SK-MEL-5 (cell line): ENCODE measurements around a stretch of chr10.

DNA sequence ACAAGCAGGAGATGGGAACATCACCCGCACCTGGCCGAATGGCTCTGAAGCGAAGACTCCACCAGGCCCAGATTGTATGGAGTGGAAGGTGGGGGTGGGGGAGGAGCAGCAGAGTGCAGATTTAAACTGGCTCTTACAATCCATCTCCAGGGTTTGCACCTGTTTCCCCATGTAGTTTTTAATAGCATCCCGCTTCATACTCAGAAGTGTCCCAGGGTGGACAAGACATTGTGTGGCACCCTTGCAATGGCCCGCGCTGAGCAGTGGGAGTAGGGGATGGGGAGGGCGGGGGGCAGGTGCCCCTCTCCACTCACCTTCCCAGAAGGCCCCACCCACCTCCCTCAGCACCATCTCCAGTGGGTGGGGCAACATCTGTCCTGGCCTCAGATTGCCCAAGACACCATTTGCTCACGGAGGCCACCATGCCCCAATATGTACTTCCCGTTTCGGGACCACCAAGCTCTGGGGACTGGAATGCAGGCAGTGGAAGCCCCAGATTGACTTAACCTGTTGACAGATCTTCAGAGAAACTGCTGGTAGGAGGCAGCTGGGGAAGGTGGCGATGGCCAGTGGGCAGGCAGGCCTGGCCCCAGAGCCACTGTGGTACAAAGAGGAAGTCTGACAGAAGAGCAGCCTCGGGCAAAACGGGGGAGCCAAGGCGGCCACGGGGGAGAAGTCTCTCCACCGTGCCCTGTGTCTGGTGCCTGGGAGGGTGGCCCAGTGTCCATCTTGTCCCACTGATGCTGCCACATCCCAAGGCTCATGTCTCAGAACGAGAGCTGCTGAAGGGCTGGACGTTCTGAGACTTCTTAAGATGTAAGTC is 22.9 kb downstream of the VSIR start:
RAMPAGE:
- cytosol, long total RNA, result no peak
- long total RNA, result no peak
- nucleus, long total RNA, result no peak

DNA sequence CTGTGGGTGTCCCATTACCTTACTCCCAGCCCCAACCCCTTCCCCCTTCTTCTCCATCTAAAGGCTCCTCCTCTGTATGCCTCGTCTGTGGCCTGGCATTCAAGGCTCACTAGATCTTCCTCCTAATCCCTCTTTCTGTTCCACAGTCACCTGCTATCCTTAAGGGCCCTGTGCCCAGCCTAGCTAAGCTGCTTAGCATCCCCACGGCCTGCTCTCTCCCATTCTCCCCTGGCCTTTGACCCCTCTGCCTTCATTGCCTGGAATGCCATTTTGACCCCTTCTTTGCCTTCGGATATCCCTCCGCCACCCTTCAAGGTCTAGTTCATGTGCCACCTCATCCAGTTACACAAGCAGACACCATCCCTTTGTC is 35.3 kb upstream of the VSIR start:
RAMPAGE:
- cytosol, long total RNA, result no peak
- long total RNA, result no peak
- nucleus, long total RNA, result no peak

GRCh38 chr10:71815424-71815921 is 35.6 kb downstream of the PSAP start:
RAMPAGE:
- cytosol, long total RNA, result no peak
- long total RNA, result no peak
- nucleus, long total RNA, result no peak

GRCh38 chr10:71828718-71829649 is 22.1 kb downstream of the PSAP start:
RAMPAGE:
- cytosol, long total RNA, result no peak
- long total RNA, result no peak
- nucleus, long total RNA, result no peak

DNA sequence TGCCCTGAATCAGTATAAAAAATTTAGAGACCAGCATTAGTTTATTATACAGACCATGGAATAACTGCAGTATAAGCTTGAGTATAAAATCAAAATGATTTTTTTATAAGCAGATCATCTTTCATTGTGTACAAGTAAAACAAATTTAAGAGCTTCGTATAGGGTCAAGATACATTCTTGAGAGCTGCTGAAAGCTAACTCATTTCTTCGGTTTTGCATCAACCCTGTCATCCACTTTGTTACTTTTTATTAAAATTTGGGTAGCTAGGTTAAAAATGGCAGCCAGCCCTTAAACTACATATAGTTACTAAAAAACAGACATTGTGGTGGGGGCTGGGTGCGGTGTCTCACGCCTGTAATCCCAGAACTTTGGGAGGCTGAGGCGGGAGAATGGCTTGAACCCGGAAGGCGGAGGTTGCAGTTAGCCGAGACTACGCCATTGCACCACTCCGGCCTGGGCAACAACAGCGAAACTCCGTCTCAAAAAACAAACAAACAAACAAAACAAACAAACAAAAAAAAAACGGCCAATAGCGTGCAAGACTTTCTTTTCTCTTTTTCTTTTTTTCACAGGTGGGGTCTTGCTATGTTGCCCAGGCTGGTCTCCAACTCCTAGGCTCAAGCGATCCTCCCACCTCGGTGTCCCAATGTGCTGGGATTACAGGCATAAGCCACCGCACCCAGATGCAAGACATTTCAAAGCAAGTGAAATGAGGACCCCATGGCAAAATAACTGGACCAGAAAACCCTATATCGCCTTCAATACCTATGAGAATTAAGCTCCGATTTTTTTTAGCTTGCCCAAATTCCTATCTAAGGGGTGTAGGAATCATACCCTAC is 1.7 kb downstream of the PSAP start:
RAMPAGE:
- cytosol, long total RNA, result no peak
- long total RNA, result no peak
- nucleus, long total RNA, result no peak

RAMPAGE:
- cytosol, long total RNA, result no peak
- long total RNA, result no peak
- nucleus, long total RNA, result no peak
Measured at GRCh38 chr10:71850397-71850609, 748 bp downstream of the PSAP start.

GRCh38 chr10:71889448-71889837 is 38.4 kb upstream of the PSAP start:
RAMPAGE:
- cytosol, long total RNA, result no peak
- long total RNA, result no peak
- nucleus, long total RNA, result no peak

RAMPAGE:
- cytosol, long total RNA, result no peak
- long total RNA, result no peak
- nucleus, long total RNA, result no peak
Measured at GRCh38 chr10:71903549-71904244, 52.6 kb upstream of the PSAP start.

DNA sequence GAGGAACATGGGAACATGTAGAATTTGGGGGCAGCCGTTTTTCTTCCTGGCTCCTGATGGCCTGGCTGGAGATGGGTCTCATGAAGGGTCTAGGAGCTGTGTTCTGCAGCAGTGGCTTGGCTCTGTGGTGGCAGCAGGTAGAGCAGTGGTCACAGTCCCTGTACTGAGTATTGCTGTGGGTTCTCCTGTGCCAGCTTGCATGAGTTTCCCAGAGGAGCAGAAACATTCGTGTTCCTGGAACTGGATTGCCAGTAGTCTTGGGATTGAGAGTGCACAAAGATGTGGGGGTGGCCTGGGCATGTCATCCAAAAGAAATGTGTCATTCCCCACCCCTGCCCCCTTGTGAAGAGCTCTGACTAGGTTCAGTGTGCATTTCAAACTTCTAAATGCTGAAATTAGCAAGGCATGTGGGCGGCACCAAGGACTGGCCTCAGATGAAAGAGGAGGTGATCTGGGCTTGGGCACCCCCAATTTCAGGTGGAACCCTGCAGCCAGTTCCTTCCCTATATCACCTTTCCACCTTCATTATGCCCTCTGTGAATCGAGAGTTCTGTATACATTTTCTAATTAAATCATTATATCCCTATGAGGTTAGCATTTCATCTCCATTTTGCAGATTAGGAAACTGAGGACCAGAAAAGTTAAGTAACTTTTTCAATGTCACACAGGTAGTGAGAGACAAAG is 2.1 kb downstream of the CHST3 start:
RAMPAGE:
- cytosol, long total RNA, result no peak
- long total RNA, result no peak
- nucleus, long total RNA, result no peak

GRCh38 chr10:71984483-71985382 is 20.5 kb downstream of the CHST3 start:
RAMPAGE:
- cytosol, long total RNA, result no peak
- long total RNA, result no peak
- nucleus, long total RNA, result no peak

DNA sequence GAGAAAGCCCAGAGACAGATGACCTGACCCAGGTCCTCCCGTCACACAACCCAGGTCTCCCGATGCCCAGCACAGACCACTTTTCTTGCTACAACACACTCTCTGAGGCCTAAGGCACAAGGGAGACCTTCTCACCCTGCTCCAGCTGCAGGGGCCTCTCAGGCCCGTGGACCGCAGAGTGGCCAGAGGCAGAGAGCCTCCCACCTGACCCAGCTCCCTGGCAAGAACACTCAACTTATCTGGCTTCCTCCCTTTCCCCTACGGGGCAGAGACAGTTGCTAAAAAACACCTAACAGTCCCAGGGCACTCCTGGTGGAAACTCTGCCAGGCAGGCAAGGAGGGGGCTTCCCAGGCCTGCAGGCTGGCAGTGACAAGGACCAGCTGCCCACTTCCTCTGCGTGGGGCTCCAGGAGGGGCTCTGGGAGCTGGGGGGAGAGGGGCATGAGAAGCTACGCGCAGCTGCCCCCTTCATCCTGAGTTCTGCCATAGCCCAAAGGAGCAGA is 14.7 kb downstream of the SPOCK2 start:
RAMPAGE:
- cytosol, long total RNA, result no peak
- long total RNA, result no peak
- nucleus, long total RNA, result no peak

DNA sequence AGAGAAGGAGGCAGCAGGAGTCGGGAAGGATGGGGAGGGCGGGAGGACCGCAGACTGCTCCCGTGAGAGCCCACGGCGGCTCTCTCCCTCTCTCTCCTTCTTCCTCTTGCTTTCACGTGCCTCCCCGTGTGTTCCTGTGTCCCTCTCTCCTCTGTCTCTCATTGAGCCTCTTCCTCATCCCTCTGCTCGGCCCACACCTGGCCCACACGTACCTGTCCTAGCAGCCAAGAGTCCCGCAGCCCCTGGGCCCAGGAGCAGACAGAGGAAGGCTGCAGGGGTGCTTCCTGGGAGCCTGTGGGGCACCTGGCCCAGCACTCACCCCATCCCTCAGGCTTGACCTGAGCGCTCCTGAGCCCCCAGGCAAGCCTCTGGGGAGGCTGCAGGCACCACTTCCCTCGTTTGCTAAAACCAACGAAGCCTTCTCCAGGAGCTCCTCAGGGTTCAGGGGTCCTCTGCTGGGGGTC is 13.6 kb downstream of the SPOCK2 start:
RAMPAGE:
- cytosol, long total RNA, result no peak
- long total RNA, result no peak
- nucleus, long total RNA, result no peak

DNA sequence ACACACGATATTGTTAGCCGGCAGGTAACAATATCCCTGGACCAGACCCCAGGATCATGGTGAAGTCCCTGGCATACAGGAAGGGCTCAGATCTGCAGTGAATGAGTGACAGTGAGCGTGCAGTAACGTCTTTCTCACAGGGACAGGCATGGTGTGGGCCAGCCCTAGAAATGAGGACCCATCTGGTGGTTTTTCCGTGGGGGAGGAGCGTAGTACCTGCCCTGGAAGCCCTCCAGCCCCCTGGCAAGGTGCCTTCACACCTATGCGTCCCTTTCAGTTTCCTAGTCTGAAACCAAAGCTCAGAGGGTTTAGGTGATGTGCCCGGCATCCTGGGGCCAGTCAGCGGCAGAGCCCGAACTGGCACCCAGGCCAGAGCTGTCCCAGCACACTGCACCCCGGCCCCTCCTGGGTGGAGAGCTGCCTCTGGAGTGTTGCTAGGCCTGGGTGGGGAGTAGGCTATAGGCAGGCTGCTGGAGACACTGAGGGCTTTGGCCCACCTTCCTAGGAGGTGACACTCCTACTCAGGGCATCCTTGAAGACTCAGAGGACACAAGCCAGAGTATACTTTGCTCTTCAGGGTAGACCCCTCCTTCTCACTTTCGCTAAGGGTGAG is 4.2 kb downstream of the SPOCK2 start:
RAMPAGE:
- cytosol, long total RNA, result no peak
- long total RNA, result no peak
- nucleus, long total RNA, result no peak

DNA sequence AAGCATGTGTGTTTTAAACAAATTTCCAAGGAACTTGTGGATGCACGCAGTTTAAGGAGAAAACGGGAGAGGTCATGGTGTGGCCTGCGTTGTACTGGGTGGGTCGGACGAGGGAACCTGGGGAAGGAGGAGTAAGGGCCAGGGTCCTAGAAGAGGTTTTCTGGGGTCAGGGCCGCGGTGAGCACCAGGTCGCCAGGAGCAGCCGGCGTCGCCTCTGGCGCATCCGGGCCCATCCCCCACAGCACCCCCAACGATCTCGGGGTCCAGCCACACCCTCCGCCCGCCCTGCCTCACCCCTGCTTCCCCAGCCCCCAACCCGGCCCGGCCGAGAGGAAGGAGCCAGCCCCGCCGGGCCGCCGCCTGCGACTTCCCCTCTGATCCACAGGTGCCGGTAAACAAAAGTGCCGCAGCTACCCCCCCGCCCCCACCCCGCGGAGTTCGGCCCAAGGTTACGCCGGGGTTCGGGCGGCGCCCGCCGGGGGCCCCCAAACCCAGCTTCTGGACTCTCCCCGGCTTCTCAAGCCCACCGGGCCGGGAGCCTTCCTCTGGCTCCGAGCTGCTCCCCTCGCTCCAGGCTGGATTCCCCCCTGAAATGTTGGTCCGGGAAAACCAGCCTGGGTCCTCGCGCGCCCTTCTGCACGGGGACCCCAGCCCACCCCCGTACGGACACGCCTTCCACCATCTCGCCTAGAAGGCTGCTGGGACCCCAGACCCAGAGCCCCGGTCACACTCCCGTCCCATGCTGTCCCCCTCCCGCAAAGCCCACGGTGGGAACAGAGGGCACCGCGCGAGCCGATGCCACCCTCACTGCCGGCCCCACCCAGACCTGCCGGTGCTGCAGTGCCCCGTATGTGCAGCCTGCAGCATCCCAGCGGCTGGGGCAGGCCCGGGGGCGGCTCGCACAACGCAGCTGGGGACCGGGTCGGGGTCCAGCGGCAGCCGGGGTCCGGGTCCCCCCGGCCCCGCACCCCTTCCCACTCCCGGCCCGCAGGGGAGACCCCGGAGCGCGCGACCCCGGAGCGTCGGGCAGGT is 1.2 kb downstream of the SPOCK2 start:
RAMPAGE:
- cytosol, long total RNA, result no peak
- long total RNA, result no peak
- nucleus, long total RNA, result no peak

GRCh38 chr10:72134914-72135522 is 46.7 kb upstream of the SPOCK2 start:
RAMPAGE:
- cytosol, long total RNA, result no peak
- long total RNA, result no peak
- nucleus, long total RNA, result no peak

DNA sequence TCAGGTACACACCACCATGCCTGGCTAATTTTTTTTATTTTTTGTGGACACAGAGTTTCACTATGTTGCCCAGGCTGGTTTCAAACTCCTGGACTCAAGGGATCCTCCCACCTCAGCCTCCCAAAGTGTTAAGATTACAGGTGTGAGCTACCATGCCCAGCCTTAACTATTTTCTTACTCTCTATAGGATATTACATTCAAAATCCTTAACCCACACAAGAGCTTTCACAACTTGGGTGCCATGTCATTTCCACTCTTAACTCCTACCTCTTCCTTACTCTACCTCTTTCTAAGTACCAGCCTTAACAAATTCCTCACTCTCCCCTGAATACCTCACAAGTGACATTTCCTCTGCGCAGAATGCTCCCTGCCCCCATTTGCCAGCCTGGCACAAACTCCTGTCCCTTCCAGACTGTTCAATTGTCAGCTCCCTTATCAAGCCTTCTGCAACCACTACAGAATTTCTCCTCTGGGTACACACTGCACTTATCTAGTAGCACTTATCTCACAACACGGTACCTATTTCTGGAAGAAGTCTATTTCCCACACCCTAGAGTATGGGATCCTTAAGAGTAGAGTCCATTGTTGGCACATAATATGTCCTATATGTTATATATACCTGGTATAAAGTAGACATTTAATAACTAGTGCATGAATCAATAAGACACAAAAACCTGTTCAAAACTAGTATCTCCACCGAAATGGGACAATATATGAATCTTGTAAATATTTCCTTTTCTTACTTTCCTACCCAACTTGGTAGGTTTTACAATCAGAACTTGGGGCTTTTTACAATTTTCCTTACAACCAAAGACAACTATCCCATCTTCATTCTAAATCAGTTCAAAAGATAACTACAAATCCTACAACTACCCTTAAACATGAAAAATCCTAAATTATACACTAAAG is 39.1 kb upstream of the ANAPC16 start:
RAMPAGE:
- cytosol, long total RNA, result no peak
- long total RNA, result no peak
- nucleus, long total RNA, result no peak

GRCh38 chr10:72254403-72254944 is 19.2 kb upstream of the DDIT4 start:
RAMPAGE:
- cytosol, long total RNA, result no peak
- long total RNA, result no peak
- nucleus, long total RNA, result no peak

DNA sequence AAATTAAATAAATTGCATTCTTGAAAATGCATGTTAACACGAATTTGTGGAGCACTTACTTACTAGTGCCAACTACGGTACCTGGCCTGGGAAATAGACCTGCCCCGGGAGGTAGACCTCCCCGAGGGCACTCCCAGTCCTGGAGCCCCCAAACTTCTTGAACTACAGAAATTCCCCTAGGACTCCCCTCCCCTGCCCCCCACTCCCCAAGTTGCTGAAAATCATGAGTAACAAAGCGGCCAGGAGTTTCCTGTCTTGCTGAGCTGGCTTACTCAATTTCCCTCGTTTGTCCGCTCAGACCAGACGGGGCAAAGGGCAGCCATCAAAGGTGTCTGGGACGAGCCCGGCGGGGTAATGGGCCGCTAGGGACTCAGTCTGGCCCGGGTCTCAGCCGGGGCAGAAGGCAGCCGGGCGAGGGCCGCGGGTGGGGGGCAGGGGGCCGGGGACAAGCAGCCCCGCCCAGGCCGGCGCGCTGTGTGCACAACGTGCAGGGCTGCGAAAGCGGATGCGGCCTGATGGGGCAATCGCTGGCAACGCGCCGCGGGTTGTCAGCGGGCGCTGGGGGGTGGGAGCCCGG is 35.4 kb downstream of the DNAJB12 start:
RAMPAGE:
- cytosol, long total RNA, result no peak
- long total RNA, result no peak
- nucleus, long total RNA, result no peak

RAMPAGE:
- cytosol, long total RNA, result no peak
- long total RNA, result no peak
- nucleus, long total RNA, result no peak
Measured at GRCh38 chr10:72334745-72335482, 19.8 kb downstream of the DNAJB12 start.

DNA sequence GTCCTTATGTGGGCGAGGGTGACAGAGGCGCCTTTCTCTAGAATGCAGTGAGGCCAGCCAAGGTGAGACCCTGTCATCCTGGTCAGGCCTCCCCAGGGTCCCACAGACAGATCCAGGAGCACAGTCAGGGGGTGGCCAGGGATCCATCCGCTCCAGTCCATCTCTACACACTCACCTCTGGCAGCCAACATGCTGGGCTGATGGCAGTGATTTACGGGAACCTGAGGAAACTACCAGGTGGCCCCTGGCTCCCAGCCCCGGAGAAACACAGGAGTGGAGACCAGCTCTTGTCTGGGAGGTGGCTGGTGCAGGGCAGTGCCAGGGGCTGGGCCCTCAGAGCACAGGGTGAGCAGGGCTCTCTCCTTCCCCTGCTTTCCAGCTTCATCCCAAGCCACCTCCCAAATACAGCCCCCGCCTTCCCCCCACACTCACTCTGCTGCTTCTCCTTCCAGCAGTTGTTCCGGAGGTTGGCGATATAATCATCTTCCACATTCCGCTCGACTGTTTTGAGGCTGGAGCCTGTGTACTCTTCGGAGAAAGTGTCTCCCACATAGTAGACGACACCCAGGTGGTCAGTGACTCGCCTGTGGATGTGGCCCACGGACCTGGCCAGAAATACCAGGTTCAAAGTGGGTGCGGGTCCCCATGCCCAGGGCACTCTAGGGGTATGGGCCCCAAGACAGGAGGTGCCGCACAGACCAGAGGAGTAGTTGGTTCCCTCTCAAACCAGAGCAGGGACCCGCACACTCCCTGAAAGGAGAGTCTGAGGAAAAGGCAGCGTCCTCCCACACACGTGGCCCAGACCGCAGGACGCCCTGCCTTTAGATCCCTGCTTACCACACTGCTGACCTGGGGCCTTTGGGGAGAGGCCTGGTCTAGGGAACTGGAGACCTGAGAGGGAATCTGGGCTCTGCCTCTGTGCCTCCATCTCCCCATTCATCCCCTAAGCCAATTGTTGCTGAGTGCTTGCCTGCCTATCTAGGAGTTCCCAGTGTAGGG is 18.3 kb downstream of the DNAJB12 start:
RAMPAGE:
- cytosol, long total RNA, result no peak
- long total RNA, result no peak
- nucleus, long total RNA, result no peak